Peripheral blood mononuclear cell (primary cell): Measurements from ENCODE around the genes IGSF6 and EARS2.

DNA sequence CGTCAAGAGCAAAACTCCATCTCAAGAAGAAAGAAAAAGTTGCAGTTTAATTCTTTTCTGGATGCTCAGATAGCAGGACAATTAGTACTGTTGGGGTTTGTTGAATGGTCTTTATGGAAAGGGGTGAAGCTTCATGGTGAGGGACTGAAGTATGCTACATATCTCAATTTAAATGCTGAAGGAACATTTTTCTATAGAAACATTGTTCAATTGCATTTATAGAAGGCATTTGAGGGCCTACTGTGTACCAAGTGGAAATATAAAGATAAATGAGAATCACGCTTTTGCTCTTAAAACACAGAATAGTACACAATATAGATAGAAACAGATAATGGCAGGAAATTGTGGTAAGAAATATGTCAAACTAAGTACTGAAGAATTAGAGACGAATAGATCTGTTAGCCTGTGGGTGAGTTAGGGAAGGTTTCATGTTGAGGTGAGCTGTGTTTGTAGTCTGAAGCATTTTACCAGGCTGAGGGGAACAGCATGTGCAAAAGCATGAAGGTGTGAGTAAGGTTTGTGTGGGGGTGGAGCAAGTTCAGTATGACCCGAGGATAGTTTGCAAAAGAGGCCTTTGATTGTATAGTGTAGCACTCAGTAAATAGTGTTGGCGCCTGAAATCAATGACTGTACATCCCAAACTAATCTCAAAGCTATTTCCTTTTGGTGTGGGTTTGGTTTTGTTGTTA lies 14.0 kb downstream of the IGSF6 start:
- PRO-cap, 8 experiments = no peak in any of the 8 experiments

- PRO-cap, 8 experiments = peak in 5 of 8 experiments; most common minus-strand start chr16:21652608 (in 4)
Observed at GRCh38 chr16:21652386-21652807, at the start of gene IGSF6. Gene IGSF6 (minus strand): TSS chr16:21652608.

DNA sequence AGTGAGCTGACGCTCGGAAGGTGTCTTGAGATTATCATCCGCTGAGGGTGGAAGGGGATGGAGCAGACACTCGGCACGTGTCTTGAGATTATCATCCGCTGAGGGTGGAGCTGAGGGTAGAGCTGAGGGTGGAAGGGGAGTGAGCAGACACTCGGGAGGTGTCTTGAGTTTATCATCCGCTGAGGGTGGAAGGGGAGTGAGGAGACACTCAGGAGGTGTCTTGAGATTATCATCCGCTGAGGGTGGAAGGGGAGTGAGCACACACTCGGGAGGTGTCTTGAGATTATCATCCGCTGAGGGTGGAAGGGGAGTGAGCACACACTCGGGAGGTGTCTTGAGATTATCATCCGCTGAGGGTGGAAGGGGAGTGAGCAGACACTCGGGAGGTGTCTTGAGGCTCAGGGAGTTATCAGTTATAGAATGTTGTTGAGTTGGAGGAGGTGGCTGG lies 20.3 kb downstream of the NPIPB4 start:
- PRO-cap, 8 experiments = peak in 7 of 8 experiments; most common plus-strand start position 175 of the sequence (in 5)

GRCh38 chr16:22190622-22191725 lies 15.1 kb upstream of the EEF2K start:
- PRO-cap, 8 experiments = peak in 8 of 8 experiments; most common plus-strand start chr16:22191109 (in 6); most common minus-strand start chr16:22191297 (in 5)

DNA sequence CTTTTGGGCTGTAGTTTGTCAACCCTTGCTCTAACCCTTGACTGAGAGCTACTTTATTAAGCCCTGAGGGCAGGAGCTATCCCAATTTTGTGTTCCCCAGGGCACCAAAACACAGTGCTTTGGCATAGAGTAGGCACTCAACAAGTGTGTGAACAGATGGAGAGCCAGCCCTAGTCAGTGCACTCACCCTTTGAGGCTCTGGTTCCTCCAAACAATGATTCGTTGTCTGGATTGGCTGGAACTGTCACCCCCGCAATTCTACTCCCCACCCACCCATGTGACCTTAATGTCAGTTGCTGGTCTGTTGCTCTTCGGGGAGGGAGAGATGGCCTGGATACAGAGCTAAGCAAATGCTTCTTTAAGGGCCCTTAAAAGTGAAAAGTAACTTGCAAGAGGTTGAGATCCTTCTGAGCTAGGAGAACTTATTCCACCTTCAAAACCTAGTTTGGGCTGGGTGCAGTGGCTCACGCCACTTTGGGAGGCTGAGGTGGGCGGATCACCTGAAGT lies 10.5 kb upstream of the POLR3E start:
- PRO-cap, 8 experiments = no peak in any of the 8 experiments

GRCh38 chr16:22353184-22353968 lies 21.0 kb downstream of the CDR2 start:
- PRO-cap, 8 experiments = peak in 6 of 8 experiments; most common plus-strand start chr16:22353297 (in 1); most common minus-strand start chr16:22353621 (in 5)

- PRO-cap, 8 experiments = no peak in any of the 8 experiments
Observed at GRCh38 chr16:22370032-22370678, 4.3 kb downstream of the CDR2 start.

- PRO-cap, 8 experiments = no peak in any of the 8 experiments
Observed at GRCh38 chr16:22424267-22425441, 50.2 kb upstream of the CDR2 start.

DNA sequence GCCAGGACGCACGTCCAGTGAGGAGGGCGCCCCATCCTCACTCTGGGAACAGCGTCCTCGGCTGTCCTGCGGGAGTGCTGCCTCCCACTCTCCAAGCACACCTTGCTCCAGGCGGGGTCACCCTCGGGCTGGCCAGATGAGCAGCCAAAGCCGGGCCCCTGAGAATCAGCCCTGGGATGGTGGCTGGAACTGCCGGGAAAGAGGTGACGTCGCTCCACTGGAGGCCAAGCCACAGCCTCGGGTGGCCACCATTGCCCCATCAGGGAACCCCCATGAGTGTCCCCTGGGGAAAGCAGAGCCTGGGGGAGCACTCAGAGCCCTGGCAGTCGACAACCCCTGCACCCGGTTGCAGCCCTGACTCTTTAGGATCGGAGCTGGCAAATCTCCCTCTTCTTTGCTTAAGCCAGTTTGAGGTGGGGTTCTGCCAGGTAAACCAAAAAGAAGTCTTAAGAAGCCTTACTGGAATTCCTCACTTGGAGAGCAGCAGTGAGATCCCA lies 51.1 kb upstream of the CDR2 start:
- PRO-cap, 8 experiments = no peak in any of the 8 experiments

DNA sequence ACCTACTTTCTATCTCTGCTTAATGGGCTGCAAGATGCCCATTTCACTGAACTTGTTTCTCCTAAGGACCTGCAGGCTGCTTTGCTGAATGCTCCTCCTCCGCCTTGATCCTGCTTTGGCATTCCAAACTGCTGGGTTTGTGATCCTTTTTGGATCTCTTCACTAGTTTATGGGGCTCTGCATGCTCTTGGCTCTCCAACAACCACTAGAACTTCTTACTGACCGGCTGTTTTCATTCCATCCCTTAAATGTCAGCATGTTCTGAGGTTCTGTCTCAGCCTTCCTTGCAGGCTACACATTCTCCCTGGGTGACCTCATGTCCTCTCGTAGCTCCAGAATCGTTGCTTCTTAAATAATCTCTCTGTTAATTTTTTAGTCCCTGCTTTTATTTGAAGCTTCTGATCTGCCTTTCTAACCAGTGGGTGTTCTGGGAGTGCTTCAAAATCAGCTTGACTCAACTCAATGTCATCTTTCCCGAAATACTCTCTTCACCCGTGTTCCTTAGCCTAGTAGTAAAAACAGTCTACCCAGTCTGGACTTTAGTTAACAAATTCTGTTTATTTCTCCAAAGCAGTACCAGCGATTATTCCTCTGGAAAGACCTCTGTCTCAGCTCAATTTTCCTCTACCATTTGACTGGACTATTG lies 119.0 kb upstream of the HS3ST2 start:
- PRO-cap, 8 experiments = no peak in any of the 8 experiments

DNA sequence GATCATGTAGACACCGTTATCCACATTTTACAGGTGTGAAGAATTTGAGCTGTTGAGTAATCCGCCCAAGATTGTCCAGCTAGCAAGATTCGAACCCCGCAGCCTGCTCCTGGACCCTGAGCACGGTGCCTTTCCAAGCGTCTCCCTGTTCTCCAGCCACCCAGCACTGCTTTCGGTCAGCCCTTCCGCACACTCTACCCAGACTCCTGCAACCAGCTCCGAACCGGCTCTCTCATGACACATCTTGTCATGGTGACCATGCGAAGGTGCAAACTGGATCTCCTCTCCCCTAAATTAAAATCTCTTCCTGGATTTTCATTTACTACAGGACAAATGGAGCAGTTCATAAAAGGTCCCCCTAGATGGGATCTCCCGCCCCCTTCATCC lies 91.0 kb downstream of the USP31 start:
- PRO-cap, 8 experiments = no peak in any of the 8 experiments

DNA sequence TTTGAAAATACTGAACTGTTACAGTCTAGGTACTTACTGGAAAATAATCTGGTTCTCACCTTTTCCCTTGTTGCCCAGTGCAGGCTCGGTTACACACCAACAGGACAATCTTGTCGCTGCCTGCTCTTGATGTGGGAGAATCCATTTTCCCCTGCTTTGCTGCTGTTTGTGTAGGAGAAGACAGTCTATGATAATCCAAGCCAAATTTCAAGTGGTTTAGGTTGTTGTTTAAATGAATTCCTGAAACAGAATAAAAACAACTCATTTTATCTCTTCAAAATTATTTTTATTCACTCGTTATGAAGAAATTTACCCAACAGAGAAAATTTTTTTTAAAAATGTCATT lies 58.7 kb downstream of the USP31 start:
- PRO-cap, 8 experiments = no peak in any of the 8 experiments

DNA sequence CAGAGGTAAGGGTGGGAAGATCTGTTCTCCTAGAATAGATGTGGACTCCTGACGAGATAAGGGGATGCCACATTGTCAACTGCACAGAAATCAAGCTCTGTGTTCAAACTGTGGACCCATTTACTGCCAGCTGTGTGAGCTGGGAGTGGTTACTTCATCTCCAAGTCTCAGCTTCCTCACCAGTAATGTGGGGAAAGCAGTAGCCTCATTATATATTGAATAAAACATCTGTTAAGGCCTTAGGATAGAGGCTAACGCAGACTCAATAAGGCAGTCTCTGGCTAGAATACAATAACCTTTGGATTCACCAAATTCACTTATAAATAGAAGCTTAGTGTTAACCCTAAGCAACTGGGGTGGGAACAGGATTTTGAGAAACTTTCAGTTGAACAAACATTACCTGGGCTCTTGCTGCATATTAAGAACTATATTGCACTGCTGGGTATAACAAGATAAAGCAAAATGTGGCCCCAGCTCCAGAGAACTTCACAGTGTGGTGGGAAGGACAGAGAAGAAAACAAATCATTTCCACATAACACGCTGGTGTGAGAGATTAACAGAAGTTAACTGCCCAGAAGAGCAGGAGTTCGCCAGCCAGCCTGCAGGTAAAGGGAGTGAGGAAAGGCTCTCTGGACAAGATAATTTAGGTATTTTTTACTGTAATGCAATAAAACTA lies 57.2 kb downstream of the USP31 start:
- PRO-cap, 8 experiments = no peak in any of the 8 experiments

- PRO-cap, 8 experiments = no peak in any of the 8 experiments
Observed at GRCh38 chr16:23105399-23105817, 43.8 kb downstream of the USP31 start.

DNA sequence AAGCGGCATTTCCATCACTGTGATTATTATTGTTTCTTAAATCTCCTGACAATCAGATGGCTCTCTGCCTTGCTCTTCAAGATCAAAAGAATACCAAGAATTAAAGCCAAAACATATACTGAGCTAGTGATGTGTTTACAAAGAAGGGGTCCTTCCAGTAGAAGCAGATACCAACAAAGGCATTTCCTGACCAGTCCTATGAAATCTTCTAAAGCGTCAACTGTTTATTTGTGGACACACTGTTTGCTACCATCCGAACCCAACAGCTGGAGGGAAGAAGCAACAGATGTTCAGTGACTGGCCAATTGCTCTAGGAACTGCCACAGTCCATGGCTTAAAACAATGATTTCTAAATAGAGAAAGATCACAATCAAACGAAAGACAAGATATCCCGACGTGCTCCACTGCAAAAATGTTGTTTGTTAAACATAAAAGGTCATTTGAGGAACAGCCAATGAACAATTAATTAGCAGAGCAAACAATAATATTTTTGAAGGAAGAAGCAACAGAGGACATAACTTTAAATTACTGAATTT lies 17.4 kb downstream of the USP31 start:
- PRO-cap, 8 experiments = no peak in any of the 8 experiments

- PRO-cap, 8 experiments = no peak in any of the 8 experiments
Observed at GRCh38 chr16:23140742-23141396, 8.4 kb downstream of the USP31 start.

GRCh38 chr16:23473958-23474371 lies 21.0 kb upstream of the COG7 start:
- PRO-cap, 8 experiments = peak in 3 of 8 experiments; most common minus-strand start chr16:23474094 (in 2)

DNA sequence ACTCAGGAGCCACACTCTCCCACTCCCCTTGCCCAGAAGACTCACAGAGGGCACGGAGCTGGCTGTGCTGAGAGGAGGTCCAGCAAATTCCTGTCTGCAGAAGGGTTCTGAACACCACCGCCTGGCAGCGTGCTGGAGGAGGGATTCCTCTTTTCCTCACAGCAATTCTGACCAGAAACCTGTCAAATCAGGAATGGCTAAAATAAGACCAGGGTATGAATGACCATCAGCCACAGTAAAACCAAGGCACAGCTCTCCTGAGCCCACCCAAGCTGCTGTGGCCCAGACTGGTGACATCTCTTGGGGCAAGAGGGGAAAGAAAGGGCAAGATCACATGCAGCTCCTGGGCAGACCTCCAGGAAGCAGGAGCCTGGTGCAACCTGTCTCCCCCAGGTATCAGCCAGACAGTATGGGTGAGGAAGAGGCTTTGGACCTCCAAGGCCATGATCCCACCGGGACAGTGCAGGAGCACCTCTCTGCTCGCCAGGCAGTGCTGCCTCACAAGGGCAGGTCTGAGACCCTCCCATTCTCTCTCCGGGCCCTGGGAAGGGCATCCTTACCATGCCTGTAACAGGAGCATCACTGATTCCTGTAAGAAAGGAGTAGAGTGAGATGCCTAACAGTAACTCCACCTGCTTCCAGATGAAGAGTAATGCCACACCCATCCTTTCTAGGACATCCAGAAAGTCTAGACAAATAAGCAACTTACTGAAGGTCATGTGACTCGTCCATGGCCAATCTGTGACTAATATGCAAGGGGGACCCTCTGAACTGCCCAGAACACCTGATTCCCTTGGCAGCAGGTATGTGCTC lies 25.5 kb upstream of the COG7 start:
- PRO-cap, 8 experiments = no peak in any of the 8 experiments

DNA sequence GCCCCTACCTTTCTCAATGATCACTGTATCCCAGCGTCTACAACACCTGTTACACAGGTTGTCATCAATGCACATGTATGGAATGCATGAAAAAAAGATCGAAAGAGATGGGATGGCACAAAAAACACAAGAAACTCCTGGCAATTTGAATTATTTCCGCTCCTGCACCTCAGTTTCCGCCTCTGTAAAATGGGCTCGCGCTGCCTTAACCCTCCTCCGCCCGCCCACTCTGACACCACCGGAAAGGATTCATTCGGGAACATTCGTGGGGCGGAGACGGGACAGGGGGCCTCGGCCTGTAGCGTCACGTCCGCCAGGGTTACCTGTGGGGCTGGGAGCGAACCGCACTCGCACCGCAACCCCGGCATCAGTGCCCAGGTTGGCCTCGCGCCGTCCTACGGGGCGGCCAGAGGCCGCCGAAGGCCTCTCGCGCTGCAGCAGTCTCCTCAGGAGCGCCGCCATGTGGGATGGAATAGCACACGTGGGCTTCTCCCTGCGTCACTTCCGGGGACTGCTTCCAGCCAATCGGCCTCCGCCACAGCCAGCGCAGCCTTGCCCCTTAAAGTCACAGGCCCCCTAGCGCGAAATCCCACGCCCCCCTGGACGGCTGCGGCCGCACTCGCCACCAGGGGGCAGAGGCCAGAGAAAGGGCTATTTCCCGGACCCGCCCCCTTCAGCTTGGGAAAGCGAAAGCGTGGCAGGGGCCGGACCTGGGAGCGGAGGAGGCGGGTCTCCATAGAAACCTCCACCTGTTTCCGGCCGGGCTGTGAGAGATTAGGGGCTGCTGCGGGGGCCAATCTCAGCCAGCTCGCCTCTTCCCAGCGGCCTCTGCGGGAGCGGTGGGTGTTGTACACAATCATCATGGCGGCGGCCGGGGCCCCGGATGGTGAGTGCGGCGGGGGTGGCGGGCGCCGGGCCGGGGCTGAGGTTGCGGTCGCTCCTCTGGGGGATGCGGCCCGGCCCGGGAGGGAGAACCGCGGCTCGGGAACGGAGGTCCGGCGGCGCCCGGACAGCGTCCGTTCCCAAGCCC lies at the start of gene EARS2:
Gene EARS2 (minus strand): TSS at position 469 of the 1,030 bp plus-strand sequence.
- PRO-cap, 8 experiments = peak in 7 of 8 experiments; most common plus-strand start position 676 of the sequence (in 4); most common minus-strand start position 462 of the sequence (in 6)

GRCh38 chr16:23594261-23594512 lies 1.9 kb downstream of the NDUFAB1 start:
- PRO-cap, 8 experiments = no peak in any of the 8 experiments